SUDHL5 (cell line): ENCODE measurements around the gene ZIC1.

DNA sequence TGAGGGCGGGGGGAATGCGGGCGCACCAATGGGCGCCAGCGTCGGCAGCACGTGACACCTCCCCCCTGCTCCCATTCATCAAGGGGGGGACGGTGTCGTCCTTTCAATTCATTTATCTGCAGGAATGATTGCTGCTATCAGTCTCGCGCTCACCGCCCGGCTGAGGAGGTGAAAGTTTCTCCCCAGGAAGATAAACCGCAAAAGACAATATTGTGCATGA lies at the start of gene ZIC1:
ZIC1 (plus strand) TSS at position 106 of the 220 bp plus-strand sequence.
- PRO-cap = no peak

GRCh38 chr3:147411376-147411767 lies 2.2 kb downstream of the ZIC1 start:
- PRO-cap = no peak

DNA sequence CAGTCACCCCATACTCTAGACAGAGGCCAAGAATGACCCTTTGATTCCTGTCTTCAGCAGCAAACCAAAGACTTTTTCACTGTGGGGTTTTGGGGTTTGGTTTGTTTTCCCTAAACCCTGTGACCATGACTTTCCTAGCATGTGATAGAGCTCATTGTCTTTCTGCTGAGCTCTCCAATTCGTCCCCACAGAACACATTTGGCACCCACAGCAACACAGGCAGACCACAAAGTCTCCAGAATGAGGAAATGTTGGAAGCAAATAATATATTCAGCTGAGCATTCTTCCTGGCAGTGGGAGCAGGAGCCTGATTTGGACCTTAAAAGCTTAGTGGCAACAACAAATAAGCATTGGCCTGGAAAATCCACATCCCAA lies 36.8 kb upstream of the CPB1 start:
- PRO-cap = no peak

DNA sequence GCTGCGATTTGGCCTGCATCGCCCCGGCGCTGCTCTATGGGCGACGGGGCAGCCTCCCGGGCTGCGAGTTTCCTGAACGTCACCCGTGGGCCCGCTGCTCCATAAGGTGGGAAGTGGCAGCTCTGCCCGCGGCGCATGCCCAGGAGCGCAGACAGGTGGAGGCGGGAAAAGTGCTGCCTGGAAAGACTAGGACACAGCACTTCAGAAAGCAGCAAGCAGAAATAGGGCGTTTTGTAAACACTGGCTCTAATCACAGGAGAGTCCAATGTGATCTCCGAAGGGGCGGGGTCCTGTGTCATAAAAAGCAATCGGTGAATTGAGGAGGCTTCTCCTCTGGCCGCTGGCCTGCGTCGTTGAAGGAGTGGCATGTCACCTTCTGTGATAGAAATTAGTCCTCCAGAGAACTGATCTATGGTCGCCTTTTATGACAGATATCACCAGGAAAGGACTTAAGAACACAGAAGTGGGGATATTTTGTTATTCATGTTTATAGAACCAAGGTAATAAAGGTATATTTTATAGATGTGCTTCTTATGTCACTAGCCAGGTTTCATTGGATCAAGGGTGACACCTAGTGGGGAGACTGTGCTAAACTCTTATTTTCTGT lies 44.3 kb upstream of the GYG1 start:
- PRO-cap = no peak

DNA sequence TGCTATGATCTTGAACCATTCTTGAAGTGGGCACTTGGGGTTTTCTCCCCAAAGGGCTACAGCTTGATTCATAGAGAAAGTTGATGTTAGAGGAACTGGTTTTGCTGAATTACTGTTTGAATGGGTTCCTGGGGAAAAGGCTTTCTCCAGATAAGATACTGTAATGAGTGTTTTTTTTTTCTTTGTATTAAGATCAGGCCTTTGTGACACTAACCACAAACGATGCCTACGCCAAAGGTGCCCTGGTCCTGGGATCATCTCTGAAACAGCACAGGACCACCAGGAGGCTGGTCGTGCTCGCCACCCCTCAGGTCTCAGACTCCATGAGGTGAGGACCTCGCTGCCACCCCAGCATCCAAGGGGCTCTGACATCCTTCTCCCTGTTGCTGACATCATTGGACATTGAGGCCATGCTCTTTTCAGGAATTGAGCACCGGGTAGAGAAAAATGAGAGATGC lies 2.6 kb downstream of the GYG1 start:
- PRO-cap = no peak

GRCh38 chr3:149145165-149145516 lies 15.7 kb downstream of the HPS3 start:
- PRO-cap = no peak

GRCh38 chr3:149186472-149186941 lies 35.1 kb downstream of the CP start:
- PRO-cap = no peak

DNA sequence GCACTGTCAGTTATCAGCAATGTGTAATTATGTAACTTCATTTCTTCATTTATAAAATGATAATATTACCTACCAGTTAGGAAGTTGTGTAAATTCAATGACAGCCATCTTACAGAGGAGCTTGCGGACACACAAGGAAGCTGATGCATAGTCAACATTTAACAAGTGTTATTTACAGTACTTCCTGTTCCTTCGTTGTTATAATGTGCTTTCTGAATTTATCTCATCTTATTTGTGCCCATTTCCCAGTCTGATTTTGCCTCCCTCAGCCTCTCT lies 55.6 kb upstream of the CP start:
- PRO-cap = no peak

DNA sequence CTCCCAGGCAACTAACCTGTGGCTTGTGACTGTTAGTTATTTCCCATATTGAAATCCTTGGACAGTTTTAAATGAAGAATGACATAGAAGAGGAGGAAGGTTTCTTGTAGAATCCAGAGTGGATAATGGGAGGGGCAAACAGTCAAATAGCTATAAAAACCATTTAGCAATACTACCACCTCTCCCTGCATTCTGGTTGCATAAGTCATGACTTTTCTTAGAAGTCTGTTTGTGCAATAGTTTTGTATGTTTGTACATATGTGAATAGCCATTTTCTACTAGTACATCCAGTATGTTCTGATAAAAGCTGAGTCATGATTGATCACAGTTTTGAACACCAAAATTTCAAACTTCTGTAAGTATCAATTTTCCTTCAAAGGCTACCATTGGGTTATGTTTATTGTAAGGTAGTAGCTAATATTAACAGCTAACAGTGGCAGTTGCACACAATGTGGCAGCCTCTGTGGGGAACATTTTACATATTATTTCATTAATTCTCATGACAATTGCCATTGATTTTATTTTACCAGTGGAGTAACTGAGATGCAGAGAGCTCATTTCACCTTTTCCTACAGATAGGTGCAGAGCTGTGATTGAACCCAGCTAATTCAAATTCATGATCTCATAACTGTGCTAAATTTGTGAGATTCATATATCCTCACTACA lies 3.6 kb downstream of the TM4SF1 start:
- PRO-cap = no peak

DNA sequence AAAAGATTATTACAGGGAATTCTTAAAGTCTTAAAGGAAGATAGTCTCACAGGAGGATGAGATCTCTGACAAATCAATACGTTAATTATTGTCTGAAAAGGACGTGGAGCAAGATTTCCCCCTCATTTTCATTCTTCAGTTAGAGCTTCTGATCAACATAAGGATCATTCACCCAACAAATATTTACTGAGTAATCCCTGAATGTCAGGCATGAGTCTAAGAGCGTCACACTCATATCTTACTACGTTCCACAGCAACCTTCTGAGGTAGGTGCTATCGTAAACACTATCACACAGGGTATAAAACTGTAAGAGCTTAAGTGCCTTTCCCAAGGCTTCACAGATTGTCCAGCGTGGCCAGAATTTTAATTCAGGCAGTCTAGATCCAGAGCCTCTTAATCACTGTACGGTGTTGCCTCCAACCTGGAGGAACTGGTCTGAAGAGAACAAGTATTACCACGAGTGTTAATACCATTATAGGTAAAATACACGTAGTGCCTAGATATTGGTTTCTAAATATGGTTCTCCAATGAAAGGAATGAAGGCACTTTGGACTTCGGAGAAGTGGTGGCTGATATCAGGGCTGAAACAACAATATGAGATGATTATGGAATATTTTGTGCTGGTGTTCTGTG lies 10.6 kb upstream of the TM4SF1 start:
- PRO-cap = no peak

GRCh38 chr3:149390640-149391300 lies 13.3 kb upstream of the TM4SF1 start:
- PRO-cap = no peak

DNA sequence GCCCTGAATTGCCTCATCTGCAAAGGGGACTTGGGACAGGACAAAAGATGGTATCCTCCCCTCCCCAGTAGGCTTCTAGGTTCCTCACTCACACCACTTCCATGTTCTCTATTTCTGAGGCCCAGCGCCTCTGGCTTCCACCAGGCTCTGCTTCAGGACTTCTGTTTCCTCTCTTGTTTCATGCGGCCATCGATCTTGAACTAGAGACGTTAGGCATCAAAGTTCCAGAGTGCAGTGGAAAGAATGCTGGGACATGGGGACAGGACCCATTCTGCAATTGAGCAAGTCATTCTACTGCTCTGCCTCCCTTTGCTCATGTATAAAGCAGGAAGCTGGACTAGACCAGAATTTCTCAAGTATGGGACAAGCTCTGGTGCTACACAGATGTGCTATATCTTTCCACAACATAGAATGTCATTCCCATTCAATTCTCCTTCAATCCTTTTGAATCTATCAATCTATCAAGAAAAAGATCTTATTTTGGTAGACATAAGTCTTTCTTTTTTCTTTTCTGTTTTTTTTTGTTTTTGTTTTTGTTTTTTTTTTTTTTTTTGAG lies 1.9 kb downstream of the TM4SF4 start:
- PRO-cap = no peak

DNA sequence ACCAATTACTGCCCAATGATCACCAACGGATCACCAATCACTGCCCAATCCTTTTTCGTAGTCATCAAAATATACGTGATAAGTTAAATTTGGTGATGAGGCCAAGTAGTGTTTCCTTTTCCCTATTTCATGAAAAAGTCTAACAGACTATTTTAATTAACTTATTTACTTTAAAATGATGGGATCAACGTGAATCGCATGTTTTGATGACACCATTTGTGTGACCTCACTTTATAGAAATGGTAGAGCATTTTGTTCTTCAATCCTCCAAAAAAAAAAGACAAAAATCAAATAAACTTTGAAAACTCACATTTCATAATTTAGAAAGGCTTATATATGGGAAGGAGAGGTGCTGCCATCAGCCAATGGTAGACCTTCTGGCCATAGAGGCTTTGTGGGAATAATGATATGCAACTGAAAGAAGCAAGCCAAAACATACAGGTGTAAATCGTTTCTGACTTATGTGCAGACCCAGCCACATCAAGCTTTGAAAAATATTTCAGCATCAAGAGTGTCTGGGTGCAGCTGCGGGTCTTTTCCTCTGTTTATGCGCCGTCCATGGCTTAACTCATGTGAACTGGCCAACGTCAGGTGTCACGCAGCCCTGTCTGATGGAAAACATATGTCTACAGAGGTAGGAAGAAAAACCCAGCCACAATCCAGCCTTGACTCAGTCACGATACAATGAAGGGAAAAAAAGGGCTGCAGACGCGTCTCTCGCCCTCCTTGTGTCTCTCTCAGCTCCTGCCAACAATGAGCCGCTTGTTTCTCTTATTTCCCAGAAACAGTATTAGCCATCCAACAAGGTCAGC lies 79.0 kb downstream of the TM4SF4 start:
- PRO-cap = no peak

- PRO-cap = no peak
Observed at GRCh38 chr3:149647692-149648986, 9.7 kb downstream of the WWTR1 start.

DNA sequence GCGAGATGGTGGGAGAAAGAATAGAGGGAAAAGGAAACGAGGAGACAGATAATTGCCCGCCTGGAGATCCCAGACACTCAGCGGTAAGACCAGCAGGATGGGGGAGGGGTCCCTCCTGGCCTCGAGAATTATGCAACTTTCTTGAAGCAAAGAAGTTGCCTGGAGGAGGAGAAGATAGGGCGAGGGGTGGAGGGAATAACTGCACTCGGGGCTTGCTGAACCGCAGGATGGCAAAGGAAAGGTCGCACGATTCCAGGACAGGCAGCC lies 508 bp downstream of the WWTR1 start:
- PRO-cap = no peak

- PRO-cap = no peak
Observed at GRCh38 chr3:149658237-149658736, 462 bp upstream of the WWTR1 start.

DNA sequence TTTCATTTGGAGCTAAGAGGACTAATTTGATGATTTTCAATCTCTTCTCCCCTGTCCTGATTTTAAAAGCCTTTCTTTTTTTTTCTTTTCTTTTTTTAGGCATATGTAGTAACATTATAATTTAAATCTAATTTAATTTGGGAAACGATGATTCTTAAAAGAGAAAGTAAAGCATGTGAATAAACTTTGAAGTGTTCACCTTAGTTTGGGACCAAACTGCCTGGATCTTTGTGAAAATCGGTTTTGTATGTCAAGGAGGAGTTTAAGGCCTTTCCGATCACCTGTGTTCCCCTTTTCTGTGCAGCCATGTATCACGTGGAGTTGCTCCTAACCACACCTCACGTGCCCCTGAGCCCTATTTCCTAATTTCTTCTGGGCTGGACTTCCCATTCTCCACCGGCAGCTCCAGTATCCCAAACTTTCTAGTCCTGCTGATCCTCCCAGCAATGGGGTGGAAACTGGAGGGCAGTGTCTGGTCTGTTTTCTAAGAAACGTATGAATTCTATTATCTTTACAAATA lies 43.3 kb upstream of the WWTR1 start:
- PRO-cap = no peak

- PRO-cap = no peak
Observed at GRCh38 chr3:150038786-150039047, 68.0 kb upstream of the PFN2 start.

GRCh38 chr3:150062309-150063017 lies 91.8 kb upstream of the PFN2 start:
- PRO-cap = no peak

- PRO-cap = no peak
Observed at GRCh38 chr3:150250835-150251842, 157.0 kb upstream of the TSC22D2 start.